Endothelial cell (in vitro differentiated cells): ENCODE results near the genes STARD13 and NBEA.

GRCh38 chr13:32500740-32501223 is 37.8 kb downstream of the N4BP2L2 start:
- PRO-cap = no peak

GRCh38 chr13:32514277-32515021 is 24.1 kb downstream of the N4BP2L2 start:
- PRO-cap = no peak

DNA sequence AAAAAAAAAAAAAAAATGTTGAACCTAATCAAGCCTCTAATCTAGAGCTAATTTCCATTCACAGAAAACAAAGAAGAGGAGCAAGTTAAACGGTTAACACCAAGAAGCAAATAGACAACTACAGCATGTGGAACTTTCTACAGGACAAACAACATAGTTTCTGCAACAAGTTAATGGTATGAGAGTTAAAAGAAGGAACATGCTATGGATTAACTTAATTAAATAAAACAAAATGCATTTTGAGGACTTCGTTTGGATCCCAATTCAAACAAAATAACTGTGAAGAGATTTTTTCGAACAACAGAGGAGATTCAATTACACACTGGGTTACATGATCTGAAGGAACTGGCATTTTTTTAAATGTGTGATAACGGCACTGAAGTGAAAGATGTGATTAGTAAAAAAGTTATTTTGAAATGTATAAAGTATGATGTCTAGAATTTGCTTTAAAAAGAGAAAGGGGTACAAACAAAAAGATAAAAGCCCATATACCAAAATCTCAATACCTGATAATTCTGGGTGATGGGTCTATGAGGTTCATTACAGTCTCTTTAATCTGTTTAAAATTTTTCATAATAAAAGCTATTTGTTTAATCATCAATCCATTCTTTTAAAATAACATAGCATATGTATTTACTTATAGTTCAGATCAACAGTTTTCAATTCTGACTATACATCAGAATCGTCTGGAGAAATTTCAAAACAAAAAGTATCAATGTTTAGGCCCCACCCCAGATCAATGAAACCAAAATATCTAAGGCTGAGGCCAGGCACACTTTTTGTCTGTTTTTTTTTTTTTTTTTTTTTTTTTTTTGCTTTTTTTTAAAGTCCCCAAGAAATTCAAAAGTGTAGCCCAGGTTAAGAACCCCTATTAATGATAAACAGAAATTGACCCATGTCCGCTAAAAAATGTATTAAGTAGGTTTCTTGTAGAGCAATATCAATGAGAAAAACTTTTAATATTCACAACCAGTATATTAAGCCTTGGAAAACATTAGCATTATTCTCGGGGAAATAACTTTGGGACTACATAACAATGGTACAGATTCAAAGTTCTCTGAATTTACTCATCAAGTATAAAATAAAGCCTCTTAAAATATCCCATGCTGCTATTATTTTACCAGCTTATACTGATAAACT is 12.2 kb downstream of the N4BP2L2 start:
- PRO-cap = no peak

DNA sequence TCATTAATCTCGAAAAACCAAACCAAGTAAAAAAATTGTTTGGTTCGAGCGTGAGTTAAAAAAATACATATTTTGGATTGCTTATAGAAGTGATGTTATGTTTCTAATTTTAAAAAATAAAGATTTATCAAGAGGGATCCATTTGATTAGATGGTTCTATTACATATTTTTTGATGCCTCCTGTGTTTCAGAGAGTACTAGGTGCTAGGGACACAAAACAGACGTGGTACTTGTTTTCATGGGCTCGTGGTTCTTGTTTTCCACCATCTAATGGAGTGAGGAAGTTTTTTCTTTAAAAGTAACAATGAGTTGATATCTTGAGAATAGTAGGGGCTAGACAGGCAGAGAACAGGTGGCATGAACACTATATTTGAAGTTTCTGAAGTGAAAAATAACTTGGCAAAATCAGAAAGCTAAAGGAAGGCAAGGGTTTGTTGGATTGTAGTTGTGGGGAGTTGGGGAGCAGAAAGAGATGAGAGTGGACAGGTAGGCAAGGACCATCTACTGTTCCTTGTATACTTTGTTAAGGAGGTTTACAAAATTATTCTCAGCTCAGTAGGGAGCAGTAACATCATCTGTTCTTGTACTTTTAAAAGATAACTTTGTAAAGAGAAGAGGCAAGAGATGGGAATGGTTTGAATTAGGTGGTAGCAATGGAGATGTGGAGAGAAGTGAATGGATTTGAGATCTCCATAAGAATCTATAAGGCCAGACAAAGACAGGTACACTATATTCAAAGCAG is 186.1 kb downstream of the PDS5B start:
- PRO-cap = no peak

GRCh38 chr13:32807201-32807488 is 209.1 kb upstream of the KL start:
- PRO-cap = no peak

GRCh38 chr13:32969769-32970163 is 46.5 kb upstream of the KL start:
- PRO-cap = no peak

- PRO-cap = bidirectional peak, plus-strand start at chr13:33091056, minus-strand start at chr13:33090861
Observed at GRCh38 chr13:33090643-33091167, 74.5 kb downstream of the KL start.

GRCh38 chr13:33263322-33263964 is 22.1 kb downstream of the STARD13 start:
- PRO-cap = no peak

DNA sequence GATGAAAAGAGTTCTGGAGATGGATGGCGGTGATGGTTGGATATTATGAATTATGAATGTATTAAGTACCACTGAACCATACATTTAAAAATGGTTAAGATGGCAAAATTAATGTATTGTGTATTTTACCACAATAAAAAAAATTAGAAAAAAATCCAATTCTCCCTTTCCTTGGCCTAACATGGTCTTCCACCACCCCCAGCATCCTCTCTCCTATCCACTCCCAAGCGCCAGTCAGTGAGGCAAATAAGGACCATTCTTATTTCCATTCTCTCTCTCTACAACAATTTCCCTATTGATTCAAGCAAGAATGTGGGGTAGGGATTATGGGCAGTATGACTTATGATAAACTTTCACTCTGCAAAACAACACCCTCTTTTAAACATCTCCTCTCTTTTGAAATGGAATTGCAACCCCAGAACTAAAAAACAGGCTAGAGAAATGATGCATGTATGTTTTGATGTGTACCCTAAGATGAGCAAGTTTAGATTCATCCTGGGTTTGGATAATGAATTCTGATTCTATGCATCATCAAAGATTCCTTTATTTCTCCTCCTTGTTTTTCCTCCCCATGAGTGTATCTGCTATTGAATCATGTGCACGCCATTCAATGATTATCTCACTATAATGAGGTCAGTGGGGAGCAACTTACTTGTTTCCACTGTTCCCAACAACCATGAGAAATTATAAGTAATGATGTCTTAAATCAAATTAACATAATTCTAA is 3.5 kb downstream of the STARD13 start:
- PRO-cap = no peak

GRCh38 chr13:33285402-33286238 is at the start of gene STARD13:
Gene STARD13 (minus strand): TSS chr13:33285755.
- PRO-cap = bidirectional peak, plus-strand start at chr13:33285483, minus-strand start at chr13:33285489; bidirectional peak, plus-strand start at chr13:33285890, minus-strand start at chr13:33285755

DNA sequence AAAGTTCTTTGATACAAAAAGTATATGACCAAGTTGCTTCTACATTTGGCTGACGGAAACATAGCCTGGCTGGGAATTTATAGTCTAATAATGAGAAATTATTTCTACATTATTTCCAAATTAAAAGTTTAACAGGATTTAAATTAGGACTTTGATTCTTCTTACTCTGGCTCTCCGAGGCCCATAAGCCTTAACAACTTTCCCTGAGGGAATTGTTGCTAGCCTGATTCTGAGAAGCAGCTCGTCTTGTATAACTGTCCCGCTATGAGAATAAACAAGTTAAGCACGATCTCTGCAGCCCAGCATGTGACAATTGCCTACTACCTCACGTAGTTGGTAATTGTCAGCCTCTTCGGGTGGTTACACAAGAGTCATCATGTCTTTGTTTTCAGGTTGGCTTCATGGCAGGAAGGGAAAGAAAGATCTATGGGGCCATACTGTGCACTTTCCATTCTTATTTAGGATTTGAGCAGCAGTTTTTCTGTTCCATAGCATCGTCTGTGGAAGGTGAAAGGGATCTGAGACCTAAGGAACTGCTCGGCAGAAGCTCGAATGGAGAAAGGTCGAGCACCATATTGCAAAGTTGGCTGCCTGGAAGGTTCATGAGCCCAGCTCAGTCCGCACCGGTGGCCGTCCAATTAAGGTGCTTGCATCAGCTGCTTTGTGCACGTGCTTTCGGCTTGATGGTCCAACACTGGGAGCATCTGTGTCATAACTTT is 1.7 kb upstream of the STARD13 start:
- PRO-cap = no peak

DNA sequence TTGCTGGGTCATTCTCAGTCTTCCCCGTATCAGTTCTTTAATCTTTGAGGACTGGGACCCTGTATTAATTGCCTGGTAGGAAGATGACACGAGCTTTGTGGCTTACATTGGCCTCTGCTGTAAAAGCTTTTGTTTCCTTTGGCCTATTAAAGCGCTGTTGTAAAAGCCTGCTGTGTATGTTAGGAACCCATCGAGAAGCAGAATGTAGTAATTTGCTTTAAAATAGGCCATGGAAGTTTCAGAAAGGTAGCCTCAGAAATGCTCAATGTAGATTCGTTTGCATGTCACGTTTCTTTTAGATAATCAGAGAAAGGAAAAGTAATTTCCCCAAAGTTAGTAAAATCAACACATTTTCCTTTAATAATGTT is 257.5 kb upstream of the STARD13 start:
- PRO-cap = bidirectional peak, plus-strand start at position 220 of the sequence, minus-strand start at position 131 of the sequence

DNA sequence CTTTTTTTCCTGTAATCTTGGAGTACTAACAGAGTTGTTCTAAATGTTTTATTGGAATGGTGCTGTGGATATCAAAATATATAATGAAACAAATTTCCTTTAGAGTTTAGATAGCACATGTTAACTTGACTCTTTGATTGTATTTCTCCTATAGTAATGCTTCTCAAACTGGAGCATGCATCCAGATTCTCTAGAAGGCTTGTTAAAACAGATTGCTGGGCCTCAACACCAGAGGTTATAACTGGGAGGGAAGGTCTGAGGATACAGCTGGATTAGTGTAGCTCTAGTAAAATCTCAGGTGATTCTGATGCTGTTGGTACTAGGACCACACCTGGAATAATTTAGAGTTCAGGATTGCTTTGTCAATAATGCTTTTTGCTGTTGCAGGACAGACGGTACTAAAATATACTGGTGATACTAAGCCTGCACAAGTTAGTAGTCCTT is 258.0 kb upstream of the STARD13 start:
- PRO-cap = bidirectional peak, plus-strand start at position 238 of the sequence, minus-strand start at position 209 of the sequence

GRCh38 chr13:33634430-33634866 is 183.5 kb upstream of the RFC3 start:
- PRO-cap = no peak

DNA sequence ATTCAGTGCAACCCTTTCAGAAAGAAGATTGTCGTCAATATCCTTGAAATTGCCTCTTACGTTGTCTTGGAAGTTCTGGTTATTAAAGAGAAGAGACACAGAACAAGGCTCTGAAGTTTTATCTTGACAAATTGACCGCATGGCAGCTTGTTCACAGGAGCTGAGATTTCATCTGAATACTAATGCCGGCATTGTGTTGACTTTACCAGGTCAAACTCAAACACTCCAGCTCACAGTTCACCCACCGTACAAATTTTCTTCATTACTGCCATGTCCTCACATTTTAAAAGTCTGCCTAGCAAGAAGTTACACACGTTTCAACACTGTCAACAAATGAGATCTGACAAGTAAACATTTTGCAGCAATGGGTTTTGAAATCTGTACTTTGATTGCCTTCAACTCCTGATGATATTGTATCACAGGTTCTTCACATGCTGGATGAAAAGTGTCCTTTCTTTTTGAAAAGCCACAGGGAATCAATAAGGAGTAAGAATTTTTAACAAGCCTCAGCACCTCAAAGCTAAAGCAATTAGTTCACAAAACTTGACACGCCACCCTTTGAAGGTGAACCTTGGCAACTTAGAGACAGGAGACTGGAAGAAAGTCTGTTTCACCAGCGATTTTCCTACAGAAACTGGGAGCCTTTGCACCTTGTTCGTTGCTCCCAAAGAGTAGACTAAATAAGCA is 150.9 kb downstream of the RFC3 start:
- PRO-cap = no peak

DNA sequence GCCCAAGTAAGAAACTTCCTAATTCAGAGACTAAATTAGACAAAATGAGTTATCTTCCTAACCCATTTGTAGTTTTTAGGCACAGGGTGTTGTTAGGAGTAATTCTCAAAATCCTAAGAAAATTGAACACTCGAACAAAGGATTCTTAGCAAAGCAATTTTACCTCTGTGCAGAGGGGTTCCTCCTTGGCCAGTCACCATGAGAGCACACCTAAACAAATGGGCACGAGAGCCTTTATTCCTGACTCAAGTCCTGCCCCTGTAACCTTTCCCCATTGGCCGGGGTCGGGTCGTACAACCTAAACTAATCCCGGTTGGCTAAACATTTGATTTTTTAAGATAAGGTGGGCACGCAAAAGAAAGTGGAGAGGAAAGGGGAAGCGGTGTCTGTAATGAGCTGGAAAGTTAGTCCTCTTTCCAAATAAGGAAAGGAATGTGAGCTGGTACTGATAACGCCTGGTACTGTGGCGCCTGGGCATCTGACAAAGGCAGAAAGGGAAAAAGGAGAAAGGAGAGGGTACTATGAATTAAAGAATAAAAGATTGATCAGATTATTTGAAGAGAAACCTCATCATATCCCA is 335.4 kb downstream of the RFC3 start:
- PRO-cap = no peak

DNA sequence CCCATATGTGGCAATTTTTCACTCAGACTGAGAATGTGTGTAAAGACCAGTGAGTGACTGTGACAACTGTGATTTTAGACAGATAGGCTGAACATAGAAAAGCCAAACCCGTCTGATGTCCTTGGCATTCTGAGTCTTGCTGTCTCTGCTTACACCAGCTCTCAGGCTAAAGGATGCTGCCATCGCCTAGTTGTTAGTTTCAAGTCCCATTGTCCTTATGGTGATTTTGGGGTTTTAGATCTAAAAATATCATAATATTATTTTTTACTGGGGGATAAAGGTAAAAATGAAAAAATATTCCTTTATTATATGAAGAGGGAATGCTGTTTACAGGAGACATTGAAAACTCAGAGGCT is 492.7 kb downstream of the RFC3 start:
- PRO-cap = unidirectional peak, minus-strand start at position 163 of the sequence

DNA sequence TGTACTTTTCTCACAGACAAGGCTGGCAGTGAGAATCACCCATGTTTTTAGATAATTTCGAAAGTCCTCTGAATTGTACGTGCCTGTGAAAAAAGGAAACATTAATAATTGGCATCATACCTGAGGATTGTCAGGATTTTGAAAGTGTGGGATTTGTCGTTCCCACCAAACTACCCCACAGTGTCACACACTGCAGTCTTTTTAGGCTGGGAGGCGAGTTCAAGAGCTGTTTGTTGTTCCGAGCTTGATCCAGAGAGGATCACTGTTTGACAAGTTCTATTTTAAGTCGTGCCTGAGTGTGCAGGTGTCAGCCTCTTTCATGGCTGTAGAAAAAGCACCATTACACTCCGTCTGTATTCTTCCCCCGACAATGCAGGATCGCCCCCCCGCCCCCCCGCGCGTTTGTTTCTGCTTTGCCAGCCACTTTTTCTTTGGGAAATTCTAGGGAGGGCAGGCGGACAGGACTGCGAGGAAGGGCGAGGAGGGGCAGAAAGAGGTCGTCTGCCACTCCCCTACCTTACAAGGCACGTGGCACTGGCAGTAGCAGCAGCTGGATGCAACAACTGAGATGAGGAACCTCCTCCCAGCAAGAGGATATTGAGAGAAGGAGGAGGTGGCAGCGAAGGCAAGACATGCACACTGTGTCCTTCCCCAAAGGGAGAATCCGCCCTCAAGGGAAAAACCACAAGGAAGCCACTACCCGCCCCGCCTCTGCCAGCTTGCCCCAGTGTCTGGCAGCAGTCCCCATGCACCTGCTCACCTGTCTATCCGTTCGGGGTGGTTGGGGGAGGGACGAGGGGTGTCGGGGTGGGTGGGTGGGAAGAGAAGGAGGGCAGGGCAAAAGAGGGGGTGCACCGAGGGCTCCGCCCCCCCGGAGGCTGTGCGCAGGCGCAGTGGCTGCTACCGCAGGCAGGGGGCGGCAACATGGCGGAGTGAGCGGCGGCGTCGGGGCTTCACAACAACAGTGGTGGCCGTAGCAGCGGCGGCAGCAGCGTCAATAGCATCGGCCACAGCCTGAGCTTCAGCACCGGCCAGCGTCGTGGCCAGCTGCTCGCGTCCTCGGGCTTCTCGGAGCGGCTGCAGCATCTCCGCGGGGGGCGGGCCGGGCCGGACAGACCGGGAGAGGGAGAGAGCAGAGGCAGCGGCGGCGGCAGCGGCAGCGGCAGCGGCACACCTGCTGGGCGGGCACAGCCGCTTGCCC is at the start of gene NBEA:
Gene NBEA, plus strand, starts transcription at position 891 of the 1,201 bp plus-strand sequence.
- PRO-cap = unidirectional peak, plus-strand start at position 600 of the sequence; unidirectional peak, plus-strand start at position 908 of the sequence; unidirectional peak, plus-strand start at position 1,114 of the sequence

- PRO-cap = no peak
Observed at GRCh38 chr13:35471647-35472755, 4.5 kb downstream of the MAB21L1 start.

DNA sequence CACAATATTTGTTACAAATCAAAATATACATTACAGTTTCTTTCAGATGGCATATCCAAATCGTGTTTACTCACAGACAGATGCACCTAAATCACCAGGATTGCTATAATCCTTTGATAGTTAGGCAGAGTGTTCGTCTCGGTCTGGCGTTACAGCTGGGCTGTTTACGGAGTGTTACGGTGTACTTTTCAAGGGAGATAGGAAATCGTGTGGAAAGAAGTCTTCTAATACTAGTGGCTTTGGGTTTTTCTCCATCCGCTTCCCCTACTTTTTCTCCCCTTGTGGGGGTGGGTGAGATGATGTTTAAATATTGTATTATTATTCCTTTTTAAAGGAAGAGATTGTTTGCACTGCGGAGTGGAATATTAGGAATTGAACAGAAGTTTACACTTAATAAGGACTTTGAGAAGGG is 1.9 kb downstream of the MAB21L1 start:
- PRO-cap = no peak